SJSA1 (cell line): ENCODE measurements around a stretch of chr2.

DNA sequence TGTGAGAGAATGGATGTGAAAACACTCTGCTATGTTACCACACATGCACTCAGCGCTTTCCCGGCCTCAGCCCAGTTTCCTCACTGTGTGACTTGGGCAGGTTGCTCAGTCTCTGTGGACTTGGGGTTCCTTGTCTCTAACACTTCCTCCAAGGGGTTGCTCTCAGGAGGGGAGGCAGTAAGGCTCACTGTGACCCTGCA is 230.5 kb upstream of the HS6ST1 start:
- RAMPAGE, long total RNA: no peak

DNA sequence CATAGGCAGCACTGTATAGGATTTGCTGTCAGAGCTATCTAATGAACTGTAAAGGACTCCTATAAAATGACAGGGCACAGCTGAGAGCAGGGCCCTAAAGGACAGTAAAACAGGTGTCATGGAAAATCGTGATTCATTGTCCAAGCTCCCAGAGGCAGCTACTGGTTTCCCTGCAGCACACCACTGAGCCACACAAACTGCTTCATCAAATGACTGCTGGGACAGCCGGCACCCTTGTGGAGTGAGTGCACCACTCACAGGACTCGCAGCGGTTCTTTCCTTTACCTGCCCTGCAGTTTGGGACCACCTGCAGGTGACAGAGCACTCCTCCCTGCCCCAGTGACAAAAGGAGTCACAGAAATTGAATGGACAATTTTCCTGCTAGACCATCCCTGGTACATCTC is 655.3 kb upstream of the HS6ST1 start:
- RAMPAGE, long total RNA: no peak

DNA sequence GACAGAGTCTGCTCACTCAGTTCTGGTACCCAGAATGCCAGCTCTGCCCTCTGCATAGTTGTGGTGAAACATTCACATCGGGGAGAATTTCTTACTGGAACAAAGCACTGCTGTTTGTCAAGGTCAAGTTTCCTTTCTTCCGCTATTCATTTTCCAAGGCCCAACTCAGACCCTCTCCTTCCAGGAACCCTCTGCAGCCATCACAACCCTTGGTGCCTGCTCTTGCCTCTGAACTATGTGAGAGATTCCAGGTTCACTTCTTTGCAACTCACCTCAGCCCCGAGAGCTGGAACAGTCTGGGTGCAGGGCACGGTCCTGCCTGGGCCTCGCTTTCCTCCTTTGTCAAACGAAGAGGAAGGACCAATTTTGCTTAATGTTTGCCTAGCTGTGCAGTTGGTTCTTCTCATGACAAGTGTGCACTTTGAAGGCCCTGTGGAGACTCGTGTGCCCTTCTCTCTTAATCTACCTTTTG is 669.9 kb upstream of the HS6ST1 start:
- RAMPAGE, long total RNA: no peak

DNA sequence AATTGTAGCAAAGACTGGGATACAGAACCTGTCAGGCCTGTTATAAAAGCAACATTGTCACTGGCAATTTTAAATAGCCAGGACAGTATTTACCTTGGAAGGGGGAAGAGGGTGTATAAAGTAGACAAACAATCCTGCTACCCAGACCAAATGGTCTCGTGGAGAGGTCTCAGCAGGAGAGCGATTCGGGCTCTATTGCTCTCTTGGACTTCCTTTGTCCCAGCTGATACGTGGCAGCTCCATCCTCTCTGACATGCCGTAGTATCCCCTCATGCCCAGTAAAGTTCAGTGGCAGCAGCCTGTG is 740.4 kb upstream of the HS6ST1 start:
- RAMPAGE, long total RNA: no peak

- RAMPAGE, long total RNA: no peak
Measured at GRCh38 chr2:129587302-129587842, 392.1 kb upstream of the RAB6C start.

GRCh38 chr2:129758801-129759373 is 220.6 kb upstream of the RAB6C start:
- RAMPAGE, long total RNA: no peak

DNA sequence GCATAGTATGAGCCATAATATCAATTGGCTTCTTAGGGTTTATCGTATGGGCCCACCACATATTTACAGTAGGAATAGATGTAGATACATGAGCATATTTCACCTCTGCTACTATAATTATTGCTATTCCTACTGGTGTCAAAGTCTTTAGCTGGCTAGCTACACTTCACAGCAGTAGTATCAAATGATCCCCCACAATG is 67.3 kb downstream of the CCDC115 start:
- RAMPAGE, long total RNA: no peak

GRCh38 chr2:130385196-130385735 is 29.4 kb downstream of the PTPN18 start:
- RAMPAGE, long total RNA: no peak

DNA sequence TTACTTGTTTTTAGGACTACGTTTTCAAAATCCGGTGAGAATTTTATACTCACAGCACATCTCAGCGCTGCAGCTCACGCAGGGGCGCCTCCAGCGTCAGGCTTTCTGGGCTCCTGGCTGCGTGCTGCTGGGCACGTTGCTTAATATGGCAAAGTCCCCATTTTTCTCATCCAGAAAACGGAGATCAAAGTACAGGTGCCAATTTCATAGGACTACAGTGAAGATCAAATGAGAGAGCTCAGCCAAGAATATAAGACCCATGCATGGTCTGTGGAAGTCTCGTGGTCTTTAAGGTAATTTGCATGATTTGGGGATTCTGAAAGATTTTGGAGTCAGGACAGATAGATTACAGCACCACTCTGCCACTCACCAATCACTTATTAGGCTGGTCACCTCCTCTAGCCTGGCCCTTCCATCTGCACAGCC is 36.2 kb downstream of the PTPN18 start:
- RAMPAGE, long total RNA: no peak

GRCh38 chr2:130791146-130791680 is 35.9 kb downstream of the AMER3 start:
- RAMPAGE, long total RNA: no peak

- RAMPAGE, long total RNA: no peak
Measured at GRCh38 chr2:130850833-130851565, 14.3 kb downstream of the ARHGEF4 start.

DNA sequence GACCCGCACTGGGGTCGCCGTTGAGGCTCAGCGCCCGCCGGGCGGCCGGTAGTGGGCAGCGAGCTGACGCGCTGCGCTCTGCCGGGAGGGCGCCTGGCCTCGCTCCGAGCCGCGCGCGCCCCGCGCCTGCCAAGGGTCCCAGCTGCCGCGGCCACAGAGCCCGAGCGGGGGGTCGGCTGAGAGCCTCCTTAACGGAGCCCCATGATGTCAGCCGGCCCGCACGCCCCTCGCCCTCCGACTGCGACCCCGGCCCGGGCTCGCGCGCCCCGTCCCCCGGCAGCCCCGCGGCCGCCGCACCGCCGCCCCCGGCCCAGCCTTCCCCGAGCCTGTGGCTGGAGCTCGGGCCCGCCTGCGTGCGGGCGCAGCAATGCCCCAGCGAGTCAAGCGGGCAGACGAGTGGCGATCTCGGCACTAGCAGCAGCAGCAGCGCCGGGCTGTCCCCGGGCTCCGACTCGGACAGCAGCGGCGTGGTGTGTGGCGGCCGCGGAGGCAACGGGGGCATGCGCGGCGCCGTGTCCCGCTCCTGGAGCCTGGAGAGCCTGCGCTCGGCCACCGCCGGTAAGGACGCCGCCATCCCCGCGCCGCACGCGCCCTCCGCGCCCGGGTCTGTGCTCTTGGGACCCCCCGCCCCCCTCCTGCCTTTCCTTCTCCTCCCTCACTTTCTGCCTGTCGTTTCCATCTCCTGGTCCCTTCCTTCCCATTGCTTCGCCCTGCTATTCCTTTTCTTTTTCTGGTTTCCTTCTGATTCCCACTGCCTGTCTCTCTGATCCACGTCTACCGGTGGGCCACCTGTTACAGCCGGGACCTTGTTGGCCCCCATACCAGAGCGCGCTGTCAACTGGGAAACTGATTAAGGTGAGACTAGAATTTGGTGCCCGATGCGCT is 127.2 kb downstream of the ARHGEF4 start:
- RAMPAGE, long total RNA: no peak

DNA sequence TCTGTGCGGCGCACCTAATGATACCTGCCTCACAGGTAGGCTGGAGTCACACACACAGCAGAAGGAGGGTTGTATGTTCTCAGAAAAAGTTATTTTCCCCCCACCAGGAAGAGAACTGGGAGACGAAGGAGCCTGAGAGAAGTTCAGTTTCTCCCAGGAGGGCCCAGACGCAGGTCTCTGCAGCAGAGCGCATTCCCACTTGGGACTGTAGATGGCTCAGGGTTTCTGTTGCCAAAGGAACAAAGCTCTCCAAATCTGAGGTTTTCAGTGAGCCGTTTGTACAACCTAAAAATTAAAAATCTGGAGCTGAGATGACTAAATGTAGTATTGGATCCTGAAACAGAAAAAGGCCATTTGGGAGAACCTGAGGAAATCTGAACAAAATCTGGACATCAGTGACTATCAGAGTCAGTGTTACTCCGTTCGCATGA is 78.2 kb downstream of the FAM168B start:
- RAMPAGE, long total RNA: no peak

DNA sequence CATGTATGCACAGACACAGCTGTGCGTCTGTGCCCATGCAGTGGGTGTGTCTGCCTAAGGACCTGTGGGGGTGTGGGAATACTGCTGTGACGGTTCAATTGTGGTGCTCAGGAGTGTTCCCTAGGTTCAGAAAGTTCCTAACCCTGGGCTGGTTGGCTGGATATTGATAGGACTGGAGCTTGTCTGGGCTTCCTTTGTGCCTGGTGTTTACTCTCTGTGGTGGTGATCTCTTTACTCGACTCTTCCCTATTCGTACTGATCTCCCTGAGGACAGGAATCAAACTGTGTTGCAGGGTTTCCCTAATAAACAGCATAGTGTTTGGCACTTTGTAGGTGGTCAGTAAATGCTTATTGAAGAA is 1.3 kb downstream of the PLEKHB2 start:
- RAMPAGE, long total RNA: no peak

- RAMPAGE, long total RNA: no peak
Measured at GRCh38 chr2:131479077-131479567, 3.2 kb downstream of the TUBA3D start.

GRCh38 chr2:131483905-131484350 is 8.0 kb downstream of the TUBA3D start:
- RAMPAGE, long total RNA: no peak

GRCh38 chr2:131493226-131493990 is 1.2 kb upstream of the MZT2A start:
- RAMPAGE, long total RNA: no peak

DNA sequence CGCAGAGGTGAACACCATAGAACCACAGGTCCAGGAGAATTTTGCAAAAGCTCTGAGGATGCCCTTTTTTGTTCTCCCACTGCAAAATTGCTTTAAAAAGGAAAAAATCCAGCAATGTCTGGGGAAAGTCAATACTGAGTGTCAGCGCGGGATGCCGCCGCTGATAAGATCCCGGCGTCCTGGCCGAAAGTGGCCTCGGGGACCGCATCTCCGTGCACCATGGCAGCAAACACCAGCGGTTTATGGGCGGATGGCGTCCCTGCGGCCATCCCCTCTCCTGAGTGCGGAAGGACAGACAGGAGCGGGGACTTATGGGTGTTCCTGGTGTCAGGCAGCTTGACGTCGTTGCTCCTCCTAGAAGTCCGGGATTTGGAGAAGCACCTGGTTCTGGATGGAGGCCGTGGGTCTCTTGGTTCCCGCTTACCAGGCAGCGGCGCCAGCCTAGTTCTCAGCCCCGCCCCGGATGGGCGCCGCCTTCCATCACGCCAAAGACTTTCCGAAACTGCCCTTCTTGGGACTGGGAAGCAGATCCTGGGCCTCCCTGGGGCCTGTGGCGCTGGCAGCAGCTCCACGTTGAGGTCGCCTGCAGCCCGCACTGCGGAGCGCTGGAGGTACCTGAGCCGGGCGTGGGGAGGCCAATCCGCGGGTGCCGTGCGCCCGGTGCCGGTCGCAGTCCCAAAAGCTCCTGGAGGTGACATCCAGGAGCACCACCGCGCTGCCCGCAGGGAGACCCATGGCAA is 119.0 kb downstream of the CCDC74A start:
- RAMPAGE, long total RNA: no peak

GRCh38 chr2:131682065-131682987 is 154.6 kb downstream of the CCDC74A start:
- RAMPAGE, long total RNA: no peak

- RAMPAGE, long total RNA: no peak
Measured at GRCh38 chr2:132267709-132268976, 106.4 kb upstream of the ANKRD30BL start.